Umbilical cord (tissue), 2 donors: ENCODE measurements around a stretch of chr3.

DNA sequence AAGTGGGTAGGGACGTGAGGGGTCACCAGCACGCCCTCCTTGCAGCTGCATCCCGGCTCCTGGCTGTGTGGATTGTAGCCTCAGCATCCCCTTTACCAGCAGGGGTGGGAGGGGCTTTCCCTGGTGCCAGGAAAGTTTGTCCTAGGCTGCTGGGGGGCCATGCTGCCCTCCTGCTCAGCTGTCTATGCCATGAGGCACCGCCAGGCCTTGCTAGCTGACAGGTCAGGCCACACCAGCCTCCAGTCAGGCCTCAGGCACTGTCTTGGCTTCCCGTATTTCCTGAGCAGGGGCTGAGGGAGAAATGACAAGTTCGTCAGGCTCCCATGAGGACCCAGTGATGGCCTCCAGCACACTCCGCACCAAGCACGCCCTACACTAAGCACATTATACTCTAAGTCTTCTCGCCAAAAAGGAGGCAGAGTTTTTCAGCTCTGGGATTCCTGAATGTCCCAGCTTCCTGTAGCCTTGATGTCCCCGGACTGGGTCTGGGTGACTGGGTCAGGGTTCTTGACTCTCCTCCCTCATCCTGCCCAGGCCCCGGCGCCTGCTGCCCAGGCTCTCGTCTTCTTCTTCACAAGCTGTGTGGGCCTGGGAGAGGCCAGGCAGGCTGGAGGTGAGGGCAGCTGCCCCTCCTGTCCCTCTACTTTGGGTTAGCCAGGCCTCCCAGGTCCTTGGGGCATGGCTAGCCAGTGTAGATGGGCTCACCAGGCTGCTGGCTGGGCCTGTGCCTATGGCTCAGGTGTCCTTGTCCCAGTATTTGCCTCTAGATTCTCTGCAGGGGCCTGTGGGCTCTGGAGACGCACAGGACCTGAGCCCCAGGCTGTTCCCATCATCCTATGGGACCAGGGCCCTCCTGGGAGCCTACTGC lies 32.0 kb downstream of the TKT start:
- RAMPAGE, long total RNA, result no peak

DNA sequence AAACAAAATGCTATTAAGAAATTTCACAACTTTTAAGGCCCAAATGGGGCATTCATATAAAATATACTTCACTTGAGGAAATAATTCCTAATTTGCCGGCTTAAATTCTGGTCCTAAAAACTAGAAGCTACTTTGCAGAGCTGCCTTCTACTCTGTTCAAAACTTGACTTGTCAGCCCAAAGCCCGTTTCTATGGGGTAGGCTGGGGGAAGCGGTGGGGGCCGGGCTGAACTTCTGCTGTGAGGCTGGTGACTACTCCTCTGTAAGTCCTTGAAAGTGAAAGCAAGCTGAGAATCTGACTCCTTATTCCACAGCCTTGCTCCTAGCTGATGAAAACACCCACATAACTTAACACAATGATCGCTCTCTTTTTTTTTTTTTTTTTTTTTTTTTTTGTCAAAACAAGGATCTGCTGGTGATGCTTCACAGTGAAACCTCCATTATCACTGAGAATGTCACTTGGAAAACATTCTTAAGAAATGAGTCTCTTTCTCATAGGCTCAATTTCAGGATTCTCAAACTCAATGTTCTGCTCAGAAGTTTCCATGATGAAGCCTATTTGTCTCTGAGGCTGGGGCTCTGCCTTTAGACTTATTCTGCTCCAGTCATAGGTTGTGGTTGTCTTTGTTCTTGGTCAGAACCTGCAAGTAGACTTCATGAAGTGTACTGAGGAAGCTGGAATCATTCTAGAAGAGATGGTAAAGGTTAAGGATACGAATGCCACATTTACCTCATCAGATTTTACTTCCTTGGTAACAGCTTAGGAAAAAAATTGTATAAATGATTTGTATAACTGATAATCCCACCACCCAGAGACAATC lies 31.4 kb upstream of the TKT start:
- RAMPAGE, long total RNA, result no peak

DNA sequence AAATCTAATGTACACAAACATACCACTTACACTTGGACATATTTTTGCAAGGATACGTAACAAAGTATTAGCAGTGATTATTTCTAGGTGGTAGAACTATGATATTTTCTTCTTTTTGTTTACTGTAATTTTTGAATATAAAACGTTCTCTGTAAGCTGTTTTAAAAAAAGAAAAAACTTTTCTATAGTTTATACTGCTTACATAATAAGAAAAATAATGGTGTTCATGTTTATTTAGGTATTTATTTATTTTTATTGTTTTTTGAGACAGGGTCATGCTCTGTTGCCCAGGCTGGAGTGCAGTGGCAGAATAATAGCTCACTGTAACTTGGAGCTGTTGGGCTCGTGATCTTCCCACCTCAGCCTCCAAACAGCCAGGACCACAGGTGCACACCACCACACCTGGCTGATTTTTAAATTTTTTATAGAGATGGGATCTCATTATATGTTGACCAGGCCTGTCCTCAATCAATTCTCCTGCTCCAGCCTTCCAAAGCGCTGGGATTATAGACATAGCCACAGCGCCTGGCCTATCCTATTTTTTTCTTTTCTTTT lies 39.2 kb downstream of the DCP1A start:
- RAMPAGE, long total RNA, result no peak

GRCh38 chr3:53711340-53711993 lies 134.8 kb downstream of the CHDH start:
- RAMPAGE, long total RNA, result no peak

DNA sequence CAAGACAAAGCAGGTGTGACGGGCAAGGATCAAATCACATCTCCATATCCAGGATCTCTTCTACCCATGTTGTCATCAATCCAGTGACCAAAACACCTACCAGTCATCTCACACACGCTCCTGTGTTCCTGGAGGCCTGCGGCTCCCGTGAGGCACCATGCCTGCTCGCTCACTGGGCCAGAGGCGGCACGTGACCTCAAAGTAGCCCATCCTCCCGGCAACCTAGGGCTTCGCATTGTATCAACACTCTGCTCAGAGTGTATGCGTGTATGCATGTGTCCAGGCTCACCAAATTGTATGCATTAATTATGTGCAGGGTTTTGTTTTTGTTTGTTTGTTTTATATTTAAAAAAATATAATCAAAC lies 59.3 kb downstream of the ERC2 start:
- RAMPAGE, long total RNA, result no peak

DNA sequence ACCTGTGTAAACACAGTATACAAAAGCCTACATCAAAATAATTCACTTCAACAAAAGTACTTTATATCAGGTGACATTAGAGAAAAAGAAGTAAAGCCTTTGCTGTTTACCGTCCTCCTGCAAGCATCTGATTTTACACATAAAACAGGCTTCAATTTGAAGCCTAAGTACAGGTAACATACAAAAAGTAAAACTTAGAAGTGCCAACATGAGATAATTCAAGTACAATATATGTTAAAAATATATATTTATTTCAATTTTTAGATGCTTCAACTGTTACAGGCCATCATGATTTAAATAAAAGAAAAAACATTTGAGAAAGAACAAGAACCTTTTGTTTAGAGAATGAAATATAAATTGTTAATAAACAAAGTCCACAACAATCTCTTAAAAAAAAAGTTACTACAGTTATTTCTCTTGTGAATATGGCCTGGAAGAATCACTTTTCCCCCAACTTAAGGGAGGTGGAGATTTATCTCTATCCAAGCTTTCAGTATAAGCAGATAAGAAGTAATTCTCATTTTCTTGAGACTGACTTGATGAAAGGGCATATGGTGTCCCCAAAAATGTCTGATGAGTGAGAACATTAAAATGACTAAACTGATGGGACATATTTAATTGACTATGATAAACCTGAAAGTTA lies 60.3 kb downstream of the TASOR start:
- RAMPAGE, long total RNA, result no peak

- RAMPAGE, long total RNA, result no peak
Measured at GRCh38 chr3:56681050-56681582, 1.9 kb downstream of the TASOR start.

DNA sequence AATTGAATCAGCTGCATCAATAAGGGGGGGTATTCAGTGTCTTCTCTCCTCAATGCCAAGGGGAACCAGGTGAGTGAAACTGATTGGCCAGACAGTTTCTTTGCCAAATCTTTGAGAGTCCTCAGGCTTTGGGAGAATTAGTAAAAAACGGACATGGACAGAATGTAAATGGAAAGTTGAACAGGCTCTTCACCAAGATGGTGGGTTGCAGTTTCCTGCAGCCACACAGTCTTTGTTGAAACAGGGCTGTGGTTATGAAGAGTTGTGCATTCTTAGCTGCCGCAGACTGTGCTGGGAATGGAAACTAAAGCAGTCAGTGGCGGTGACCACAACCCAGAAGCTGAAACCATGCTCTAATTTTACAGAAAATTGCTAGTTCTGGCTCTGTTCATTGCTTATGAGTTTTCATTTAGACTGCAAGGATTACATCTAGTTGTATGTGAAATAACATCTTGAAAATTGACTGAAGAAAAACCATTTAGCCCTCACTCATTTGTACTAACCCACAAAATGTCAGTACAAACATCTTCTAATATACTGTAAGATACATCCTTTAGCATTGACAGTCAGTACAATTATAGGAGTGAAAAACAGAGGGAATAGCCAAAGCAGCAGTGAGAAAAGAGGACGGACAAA lies 42.2 kb upstream of the TASOR start:
- RAMPAGE, long total RNA, result no peak

GRCh38 chr3:56980785-56981208 lies 79.7 kb upstream of the SPATA12 start:
- RAMPAGE, long total RNA, result no peak

DNA sequence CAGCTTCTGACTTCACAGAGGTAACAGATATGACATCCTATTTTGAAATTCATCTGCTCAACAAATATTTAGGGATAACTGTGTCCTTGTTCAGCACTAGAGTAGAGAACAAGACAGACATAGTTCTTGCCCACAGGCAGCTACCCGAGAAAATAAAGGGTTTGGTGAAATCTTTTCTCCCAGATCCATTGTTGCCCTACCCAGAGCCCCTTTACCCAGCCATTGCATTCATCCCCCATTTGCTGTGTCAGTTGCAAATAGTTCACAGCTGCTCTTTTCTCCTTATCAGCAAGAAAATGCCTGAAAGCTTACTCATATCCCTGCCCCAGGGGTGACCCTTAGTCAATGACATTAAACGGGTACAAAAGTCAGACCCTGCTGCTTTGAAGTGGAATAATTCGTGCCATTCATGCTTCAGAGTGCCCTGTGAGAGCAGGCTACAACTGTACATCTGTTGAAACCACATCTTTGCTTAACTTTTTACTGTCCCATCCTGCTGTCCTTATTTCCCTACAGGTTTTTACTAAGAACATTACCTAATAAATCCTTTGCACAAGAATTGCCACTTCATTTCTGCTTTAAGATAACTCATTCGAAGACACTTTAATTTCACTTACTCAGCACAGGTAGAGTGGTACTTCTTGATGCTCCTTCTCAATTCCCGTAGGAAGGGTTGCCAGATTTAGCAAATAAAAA lies 93.4 kb downstream of the DNAH12 start:
- RAMPAGE, long total RNA, result no peak

- RAMPAGE, long total RNA, result no peak
Measured at GRCh38 chr3:57571318-57572183, 15.5 kb downstream of the PDE12 start.

- RAMPAGE, long total RNA, result no peak
Measured at GRCh38 chr3:57809511-57809905, 53.4 kb downstream of the SLMAP start.

DNA sequence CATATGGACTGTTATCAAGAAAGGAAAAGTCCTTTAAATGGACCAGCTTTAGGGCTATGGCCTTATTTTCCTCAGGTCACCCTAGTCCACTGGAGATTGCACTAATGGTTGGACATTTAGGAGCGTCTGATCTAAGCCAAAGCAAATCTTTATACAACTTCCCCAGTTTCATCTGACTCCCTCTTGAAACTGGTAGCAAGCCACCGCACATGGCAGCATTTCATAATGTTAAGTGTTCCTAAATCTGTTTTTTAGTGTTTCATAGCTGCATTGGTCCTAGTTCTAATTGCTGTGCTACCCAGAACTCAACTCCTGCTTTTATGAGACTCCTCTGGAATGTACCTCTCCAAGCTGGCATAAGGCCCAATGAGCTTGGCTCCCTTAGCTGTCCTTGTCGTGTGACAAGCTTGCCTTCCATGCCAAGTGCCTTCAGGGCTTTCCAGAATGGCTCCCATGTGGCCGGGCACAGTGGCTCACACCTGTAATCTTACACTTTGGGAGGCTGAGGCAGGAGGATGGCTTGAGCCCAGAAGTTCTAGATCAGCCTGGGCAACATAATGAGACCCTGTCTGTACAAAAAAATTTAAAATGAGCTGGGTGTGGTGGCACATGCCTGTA lies 65.3 kb upstream of the FLNB start:
- RAMPAGE, long total RNA, result no peak

DNA sequence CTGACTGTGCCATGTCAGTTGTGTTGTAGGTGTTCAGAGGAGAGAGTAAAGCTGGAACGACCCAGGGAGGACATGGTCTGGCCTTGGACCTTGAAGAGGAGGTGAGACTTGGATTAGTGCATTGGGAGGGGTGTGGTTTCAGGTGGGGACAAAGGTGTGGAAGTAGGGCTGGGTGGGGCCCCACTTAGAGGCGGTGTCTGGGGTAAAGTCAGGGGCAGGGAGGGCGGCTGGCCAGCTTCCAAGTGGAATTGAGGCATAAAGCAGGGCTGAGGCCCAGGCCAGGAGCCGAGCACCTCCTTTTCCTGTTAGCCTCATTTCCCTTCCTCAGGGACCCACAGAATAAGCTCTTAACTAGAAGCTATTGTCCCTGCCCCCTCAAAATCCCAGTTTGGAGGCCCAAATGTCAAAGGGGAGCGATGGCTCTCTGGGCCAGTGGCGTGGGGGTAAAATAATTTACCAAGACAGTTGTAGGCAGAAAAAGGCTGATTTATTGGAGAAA lies 36.2 kb upstream of the FLNB start:
- RAMPAGE, long total RNA, result no peak

GRCh38 chr3:57983169-57983595 lies 25.0 kb upstream of the FLNB start:
- RAMPAGE, long total RNA, result no peak

GRCh38 chr3:57999406-57999853 lies 8.8 kb upstream of the FLNB start:
- RAMPAGE, long total RNA, result no peak

GRCh38 chr3:58040928-58041537 lies 32.8 kb downstream of the FLNB start:
- RAMPAGE, long total RNA, result no peak

DNA sequence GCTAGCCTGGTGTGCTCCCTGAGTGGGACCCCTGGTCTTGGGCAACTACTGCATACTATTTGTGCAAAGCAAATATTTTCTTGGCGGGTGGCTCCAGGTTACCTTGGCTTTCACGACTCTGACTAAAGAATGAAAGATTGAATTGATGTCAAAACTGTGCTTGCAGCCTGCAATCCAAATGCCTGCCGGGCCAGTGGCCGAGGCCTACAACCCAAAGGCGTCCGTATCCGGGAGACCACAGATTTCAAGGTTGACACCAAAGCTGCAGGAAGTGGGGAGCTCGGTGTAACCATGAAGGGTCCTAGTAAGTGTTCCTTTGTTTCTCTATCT lies 93.8 kb downstream of the FLNB start:
- RAMPAGE, long total RNA, result no peak

GRCh38 chr3:58111438-58112248 lies 99.1 kb downstream of the DNASE1L3 start:
- RAMPAGE, long total RNA, result no peak

DNA sequence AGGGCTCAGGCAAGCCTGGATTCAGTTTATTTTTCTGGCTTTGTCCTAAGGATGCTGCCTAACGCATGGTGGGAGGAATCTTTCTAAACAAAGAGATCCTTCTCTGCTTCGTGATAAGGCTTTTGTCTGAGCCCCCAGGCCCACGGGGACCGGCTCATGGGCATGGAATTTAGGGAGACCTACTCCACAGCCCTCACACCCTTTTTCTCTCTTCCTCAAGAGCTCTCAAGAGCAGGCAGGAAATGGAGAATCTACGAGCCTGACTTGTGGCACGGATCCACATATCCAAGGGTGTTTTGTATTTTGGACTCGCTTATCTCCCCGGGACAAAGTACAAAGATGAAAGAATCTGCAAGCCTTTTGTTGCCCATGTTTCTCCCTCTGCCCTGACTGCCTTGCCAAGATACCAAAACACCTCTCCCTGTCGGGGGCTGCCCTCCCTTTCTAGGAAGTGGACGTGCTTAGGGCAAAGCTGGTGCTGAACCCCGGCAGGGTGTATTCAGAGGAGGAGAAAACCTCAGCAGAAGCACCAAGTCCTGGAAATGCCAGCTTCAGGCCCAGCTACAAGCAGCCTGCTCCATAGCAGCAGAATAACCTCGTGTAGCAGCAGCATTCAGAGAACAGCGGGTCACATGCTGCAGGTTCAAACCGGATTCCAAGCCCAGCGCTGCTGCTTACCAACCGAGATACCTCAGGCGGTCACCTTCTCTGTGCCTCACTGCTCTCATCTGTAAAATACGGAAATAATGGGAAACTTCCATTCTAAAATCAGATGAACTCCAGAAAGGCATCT lies 35.3 kb downstream of the DNASE1L3 start:
- RAMPAGE, long total RNA, result no peak